Trachea (tissue), 1 donor: Measurements from ENCODE around the gene ACTR1B.

DNA sequence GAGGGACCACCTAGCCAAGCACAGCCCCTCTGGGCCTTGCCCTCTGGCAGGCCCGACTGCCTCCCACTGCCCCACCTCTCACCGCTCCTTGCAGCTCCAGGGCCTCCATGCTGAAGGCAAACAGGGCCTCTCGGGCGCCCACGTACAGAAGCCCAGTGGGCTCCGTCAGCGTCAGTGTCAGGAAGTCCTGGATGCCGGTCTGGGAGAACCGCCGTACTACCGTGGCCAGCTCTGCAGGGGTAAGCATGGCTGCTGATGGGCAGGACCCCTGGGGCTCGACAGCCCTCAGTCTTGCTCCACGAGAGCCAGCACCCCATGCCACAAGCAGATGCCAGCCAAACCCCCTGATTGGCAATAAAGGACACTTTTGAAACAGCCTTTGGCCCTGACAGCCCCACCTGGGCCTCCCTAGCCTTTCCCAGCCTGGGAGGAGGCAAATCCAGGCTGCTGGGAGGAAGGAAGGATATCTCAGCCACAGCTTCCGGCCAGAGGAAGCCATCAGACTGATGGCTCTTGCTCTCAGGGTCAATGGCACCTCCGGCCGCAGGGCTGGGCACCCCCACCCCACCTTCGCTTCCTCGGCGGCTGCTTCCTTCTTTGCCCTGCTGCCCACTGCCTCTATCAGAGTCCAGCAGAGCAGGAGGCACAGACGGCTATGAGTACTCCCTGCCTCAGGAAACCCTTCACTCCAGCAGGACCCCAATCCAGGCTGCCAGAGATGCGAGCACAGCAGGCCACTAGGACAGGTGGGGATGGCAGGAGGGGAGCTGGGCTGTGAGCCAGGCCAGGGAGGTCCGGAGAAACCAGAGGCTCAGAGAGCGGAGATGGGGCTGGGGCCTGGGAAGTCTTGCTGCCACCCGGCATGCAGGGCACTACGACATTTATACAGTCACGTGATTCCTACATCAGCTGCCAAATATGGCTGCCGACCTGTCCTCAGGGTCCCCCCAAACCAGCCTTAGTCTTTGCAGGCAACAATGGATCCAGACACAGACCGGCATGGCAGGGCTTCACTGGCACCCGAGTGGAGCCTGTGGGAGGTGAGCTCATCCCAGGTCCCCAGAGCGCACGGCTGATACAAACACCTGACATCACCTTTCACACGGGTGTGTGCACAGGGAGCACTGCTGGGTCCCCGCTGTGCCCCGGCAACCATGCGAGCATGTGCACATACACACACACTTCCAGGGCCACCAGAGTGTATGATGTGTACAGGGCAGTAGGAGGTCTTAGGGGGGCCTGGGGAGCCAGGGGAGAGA lies 3.2 kb downstream of the SEMA4C start:
- PRO-cap, result no peak

DNA sequence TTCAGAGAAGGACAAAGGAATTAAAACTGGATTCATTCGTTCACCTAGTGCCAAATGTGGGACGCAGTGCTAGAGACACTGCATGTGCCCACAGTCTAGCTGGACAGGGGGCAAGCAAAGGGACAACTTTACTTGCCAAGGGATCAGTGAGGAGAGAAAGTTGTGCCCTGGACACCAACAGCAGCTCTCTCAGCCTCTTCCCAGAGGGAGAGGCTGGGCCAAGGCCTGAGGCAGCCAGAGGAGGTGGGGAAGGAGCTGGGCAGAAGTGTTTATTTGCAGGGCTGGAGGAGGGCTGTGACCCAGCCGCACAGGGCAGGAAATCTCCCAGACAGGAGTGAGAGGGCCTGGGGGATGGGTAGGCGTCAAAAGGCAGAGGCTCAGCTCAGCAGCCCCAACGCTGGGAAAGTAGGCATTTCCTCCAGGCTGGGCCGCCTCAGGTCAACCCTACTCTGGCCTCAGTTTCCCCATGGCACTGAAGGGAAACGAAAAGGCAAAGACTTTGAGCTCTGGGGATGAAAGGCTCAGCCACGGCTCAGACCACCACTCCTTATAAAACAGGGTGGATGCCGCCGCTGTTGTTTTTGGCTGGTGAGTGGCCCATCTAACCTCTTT lies 21.7 kb upstream of the SEMA4C start:
- PRO-cap, result no peak

DNA sequence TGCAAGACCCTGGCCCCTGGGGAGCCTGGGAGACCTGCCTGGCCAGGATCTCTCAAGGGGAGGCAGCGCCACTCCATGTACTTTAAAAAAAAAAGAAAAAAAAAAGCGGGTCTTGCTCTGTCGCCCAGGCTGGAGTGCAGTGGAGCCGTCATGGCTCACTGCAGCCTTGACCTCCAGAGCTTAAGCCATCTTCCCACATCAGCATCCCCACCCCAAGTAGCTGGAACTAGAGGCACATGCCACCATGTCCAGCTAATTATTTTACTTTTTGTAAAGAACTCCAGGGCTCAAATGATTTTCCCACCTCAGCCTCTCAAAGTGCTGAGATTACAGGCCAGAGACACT lies 29.6 kb upstream of the SEMA4C start:
- PRO-cap, result unidirectional peak, plus-strand start at position 96 of the sequence

DNA sequence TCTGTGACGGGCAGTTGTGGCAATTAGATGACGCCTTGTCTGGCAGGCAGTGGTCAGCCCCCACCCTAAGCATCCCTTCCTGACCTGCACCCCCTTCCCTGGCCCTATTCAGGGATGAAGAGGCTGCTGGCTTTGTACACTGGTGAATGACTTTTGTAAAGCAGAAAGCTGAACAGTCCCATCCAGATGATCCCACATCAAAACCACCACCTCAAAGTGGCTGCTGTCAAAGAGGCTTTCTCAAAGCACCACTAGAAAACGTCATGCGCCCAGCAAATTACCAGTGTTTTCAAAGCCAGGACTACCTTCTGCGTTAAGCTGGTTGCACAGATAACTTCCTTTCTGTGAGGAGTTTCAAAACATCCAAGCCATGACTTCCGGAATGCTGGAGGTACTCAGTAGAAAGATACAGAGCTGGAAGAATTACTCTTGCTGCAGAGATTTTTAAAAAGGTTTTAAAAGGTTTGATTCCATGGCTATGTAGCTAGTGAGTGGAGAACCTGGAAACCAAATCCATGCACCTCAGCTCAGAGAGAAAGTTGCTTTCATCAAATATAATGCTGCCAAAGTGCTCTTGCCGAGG lies 23.5 kb downstream of the FAM178B start:
- PRO-cap, result no peak

DNA sequence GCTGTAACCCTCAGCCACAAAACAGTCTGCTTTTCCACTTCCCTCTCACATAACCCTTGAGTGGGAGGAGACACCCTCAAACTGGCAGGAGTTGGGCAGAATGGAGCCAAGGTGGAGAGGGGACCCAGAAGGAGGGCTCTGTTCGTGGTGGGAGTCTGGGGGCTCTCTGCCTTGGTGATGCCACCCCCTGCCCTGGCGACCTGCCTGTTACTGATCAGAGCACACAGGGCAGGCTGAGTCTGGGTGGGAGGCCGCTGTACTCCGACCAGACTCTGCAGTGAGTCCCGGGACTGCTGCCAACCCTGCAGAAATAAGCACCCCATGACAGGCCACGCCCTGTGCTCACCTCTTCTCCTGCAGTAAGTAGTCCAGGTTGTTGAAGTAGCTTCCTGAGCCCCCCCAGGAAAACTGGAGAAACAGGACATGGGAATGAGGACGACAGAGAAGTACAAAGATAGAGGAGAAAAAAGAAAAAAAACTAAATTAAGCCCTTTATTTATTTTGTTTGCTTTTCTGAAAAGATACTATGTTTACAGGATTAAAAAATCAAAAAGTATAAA lies 15.9 kb downstream of the FAM178B start:
- PRO-cap, result no peak

- PRO-cap, result no peak
Measured at GRCh38 chr2:97200141-97200695, 87.3 kb downstream of the ANKRD36 start.

GRCh38 chr2:97558393-97559197 lies 31.1 kb downstream of the ANKRD36B start:
- PRO-cap, result no peak

DNA sequence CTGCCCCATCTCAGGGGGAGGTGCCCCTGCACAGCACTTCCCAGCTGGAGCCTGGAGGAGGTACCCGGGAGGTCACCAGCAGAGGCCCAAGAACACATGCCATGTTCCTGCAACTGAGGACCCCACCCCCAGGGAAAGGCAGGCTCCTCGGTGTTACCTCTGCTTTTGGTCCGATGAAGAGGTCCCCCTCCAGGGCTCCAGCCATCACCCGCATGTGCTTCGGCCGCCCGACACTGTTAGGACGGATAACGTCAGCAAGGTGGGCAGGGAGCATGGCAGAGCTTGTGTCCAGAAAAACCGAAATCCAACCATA lies 3.5 kb downstream of the ACTR1B start:
- PRO-cap, result no peak

DNA sequence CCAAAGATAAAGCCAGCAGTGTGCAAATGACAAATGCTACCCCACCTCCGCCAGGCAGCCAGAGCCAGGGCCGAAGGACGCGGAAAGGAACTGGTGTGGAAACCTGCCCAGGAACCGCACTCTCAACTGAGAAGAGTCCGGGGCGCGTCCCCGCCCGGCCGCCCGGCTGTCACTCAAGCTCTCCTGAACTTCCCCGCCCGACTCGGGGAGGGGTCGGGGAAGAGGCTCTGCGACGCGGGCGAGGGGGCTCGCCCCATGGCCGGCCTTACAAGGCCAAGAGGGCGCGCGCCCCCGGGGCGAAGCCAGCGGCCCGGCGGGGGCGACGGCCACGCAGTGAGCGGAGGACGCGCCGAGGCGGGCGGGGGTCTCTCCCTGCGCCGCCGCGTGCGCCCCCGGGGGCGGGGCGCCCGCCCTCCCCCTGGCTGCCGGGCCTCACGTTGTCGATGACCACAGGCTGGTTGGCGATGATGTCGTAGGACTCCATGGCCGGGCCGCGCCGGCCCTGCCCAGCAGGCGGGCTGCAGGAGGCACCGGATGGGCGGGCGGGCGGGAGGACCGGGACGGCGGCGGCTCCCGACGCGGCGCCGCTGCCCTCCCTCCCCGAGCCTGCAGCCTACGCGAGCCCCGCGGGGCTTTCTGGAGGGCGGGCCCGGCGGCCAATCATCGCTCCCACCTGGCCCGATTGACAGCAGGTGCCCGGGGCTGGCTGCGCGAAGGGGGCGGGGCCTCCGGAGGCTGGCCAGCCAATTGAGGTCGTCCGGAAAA lies at the start of gene ACTR1B:
Gene ACTR1B (minus strand): TSS at position 638 of the 765 bp plus-strand sequence.
- PRO-cap, result unidirectional peak, plus-strand start at position 61 of the sequence; bidirectional peak, plus-strand start at position 200 of the sequence, minus-strand start at position 124 of the sequence; bidirectional peak, plus-strand start outside the sequence, minus-strand start at position 608 of the sequence

GRCh38 chr2:97831236-97831938 lies 118.0 kb downstream of the ZAP70 start:
- PRO-cap, result no peak

GRCh38 chr2:97886202-97887093 lies 109.3 kb downstream of the TMEM131 start:
- PRO-cap, result no peak

GRCh38 chr2:98027160-98027607 lies 31.4 kb upstream of the TMEM131 start:
- PRO-cap, result no peak

GRCh38 chr2:98153455-98154013 lies 66.6 kb downstream of the VWA3B start:
- PRO-cap, result no peak

DNA sequence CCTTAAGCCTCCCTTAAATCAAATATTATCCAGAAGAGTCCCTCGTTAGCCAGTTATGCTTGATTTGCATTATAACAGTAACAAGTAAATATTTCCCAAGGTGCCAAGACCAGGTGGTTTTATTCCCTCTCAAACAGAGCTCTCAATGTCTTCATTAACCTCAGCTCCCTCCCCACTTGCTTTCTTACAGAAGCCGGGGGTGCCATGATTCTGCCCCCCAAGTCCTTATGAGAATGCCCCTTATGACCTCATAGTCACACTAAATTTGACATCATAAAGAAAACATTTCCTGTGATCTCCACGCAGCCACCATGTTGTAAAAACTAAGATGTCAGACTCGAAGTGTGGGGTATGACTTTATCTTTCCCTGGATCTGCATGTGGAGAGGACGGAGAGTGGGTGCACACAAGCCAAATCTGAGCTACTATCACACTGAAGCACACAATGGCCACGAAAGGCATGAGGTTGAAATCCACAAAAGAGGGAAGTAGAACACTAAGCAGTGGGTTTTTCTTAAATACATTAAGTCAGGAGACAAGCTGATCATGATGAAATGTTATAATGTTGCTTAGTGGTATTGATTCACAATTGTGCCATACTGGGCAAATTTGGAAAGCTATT lies 101.0 kb upstream of the CNGA3 start:
- PRO-cap, result no peak

GRCh38 chr2:98608736-98609835 lies 697 bp downstream of the UNC50 start:
- PRO-cap, result no peak

GRCh38 chr2:98747769-98748174 lies 16.8 kb upstream of the MGAT4A start:
- PRO-cap, result no peak

- PRO-cap, result no peak
Measured at GRCh38 chr2:98772596-98773168, 41.8 kb upstream of the MGAT4A start.

DNA sequence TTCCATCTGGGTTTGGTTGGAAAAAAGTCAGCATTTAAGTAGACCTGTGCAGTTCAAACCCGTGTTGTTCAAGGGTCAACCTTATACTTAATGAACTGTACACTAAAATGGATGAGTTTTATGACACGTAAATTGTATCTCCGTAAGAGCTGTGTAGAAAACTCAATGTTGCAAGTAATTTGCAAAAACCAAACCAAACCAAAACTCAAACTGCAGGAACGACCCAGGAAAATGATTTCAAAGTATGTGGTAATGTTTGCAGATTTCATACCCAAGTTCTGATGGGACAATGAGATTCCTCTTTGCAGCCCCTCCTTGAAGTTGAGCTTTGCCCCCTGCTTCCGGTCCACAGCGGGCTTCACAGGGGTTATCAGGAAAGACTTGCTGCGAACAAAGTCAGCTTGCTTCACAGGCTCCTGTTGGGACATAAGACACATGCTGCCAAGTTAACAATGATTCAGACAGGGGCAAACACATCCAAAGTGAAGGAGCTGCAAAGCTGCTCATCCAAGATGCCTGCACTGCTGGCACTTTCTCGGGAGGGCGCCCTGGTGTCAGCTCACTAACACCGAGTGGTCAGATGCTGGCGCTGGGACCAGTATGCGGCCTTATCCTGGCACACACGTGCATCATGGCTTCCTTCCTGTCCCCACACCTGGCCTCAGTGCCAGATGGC lies 65.1 kb upstream of the MGAT4A start:
- PRO-cap, result no peak

DNA sequence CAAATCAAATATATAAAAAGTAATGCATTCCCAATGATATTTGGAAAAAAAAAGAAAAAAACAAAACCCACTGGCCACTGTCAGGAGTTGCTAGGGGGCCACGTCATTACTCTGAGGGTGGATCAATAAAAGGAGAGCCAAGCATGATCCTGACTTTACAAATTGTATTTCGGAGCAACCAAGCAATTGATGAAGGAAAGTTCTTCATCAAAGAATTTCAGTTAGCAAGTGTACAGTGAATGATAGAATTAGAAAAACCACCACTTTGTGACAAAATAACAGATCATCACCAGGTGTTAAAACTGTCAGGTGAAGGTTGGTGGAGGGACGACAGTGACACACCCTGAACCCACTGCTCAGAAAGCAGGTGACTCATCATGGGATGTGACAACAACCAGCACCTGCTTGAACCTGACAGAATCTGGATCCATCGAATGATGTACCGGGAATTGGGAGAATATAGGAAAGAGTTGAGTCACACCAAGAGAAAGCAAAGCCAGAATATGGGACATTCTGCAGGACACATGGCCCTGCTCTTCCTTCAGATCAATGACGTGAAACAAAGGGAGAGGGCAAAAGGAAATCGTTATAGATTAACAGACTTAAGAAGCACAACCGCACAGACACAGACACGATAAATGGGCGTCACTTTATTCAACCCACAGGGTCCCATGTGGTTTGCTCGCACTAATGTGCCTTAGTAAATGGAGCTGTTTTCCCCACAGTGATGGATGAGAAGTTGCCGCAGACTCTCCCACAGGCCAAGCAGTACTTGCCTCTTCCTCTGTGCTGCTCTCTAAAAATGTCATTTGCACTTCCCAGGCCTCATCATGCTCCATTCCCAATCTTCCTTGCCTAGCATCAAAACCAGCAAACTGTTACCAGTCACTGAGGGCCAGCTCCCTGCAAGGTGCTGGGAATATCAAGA lies 100.2 kb downstream of the CRACDL start:
- PRO-cap, result no peak

DNA sequence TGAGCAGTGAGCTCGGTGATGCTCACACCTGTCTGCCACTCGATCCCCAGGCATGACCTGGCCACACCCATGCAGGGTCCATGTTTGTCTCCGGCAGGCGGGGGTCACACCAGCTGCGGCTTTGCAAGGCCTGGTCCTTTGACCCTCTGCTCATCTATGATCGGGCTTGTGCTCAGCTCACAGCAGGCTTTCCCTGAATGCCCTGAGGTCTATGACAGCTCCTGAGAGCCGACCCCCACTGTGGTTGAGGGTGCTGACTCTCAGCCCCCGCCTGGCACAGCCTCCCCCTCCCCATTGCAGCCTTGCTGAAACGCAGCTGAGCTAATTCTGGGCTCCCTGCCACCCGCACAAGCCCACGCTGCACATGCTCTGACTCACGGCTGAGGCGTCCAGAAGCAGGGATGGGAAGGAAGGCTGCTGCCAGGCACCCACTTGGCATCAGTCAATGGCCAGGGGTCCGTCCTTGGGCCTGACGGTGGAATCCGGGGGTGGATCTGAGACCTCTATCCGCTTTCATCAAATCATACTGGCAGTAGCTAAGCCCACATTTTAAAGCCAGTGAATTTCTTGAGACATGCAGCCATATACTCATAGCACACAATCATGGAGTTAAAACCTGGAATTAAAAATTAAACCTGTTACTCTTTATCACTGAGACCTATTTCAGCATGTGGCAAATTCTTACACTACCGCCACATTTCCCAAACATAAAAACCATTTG lies 23.5 kb downstream of the CRACDL start:
- PRO-cap, result unidirectional peak, plus-strand start at position 392 of the sequence